Cardiac ventricle fibroblast (primary cell): ENCODE measurements around a stretch of chr12.

DNA sequence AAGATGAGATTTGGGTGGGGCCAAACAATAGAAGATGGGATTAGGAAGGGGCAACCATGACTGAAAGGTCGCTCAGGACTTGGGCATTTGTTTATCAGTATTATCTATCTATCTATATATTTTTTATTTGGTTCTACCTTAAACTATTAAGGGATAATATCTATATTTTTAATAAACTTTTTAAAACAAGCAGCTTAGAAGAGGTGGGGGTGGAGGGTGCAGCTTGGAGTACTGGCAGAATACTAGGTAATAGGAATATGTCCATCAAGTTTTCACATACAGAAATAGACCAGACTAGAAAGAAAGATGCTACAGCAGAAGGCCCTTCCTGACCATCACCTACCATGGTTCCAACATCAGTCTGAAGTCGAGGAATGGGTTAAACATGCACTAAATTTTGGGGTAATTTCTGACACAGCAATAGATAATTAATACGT lies 50.5 kb downstream of the EID3 start:
- RAMPAGE, long total RNA, result no peak

- RAMPAGE, long total RNA, result no peak
Observed at GRCh38 chr12:104457043-104457924, 536 bp downstream of the CHST11 start.

GRCh38 chr12:104458212-104458773 lies 1.5 kb downstream of the CHST11 start:
- RAMPAGE, long total RNA, result no peak

DNA sequence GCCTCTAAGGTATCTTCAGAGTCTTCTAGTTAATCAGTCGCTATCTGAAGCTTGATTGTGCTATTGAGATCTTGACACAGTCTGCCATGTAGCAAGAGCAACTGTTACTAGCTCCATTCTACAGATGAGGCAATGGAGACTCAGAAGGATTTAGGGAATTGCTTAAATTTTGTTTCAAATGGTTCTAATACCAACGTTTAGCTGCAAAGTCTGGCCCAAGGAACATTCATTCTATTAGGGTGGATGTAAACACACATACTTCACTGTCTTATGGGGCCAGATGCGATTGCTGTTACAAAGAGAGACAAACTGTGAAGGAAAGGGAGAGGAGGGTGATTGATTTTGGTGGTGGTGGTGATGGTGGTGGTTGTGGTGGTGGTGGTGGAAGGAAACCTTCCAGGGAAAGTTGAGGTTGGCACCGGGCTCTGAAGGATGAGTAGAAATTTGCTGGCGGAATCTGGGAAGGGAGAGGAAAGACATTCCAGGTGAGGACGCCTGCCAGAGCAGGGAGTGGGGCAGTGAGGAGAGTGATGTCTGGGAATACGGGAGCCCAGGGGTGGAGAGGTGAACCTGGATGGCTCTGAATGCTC lies 15.8 kb downstream of the CHST11 start:
- RAMPAGE, long total RNA, result no peak

GRCh38 chr12:104490781-104491356 lies 34.1 kb downstream of the CHST11 start:
- RAMPAGE, long total RNA, result no peak

DNA sequence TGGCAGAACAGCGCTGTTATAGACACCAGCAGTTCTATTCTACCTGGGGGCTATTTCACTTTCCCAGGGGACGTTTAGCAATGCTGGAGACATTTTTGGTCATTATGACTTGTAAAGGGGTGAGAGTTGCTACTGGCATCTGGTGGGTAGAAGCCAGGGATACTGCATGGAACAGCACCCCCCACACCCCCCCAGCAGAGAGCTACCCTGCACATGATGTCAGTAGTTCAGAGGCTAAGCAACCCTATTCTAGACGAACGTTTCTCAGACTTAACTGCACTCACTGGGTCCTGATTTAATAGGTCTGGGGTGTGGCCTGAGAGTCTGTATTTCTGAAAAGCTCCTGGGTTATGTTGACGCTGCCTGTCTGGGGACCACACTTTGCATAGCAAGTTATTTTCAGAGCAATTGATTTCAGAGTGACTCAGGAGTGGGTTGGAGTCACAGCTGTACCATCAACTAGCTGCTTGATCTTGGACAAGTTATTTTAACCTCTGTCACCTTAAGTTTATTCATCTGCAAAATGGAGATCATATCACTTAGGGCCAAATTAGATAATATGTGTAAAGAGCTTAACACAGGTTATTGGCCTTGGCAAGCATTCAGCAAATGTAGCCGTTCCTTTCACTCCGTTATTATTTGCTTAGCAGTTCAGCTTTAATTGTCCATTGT lies 48.5 kb downstream of the CHST11 start:
- RAMPAGE, long total RNA, result no peak

DNA sequence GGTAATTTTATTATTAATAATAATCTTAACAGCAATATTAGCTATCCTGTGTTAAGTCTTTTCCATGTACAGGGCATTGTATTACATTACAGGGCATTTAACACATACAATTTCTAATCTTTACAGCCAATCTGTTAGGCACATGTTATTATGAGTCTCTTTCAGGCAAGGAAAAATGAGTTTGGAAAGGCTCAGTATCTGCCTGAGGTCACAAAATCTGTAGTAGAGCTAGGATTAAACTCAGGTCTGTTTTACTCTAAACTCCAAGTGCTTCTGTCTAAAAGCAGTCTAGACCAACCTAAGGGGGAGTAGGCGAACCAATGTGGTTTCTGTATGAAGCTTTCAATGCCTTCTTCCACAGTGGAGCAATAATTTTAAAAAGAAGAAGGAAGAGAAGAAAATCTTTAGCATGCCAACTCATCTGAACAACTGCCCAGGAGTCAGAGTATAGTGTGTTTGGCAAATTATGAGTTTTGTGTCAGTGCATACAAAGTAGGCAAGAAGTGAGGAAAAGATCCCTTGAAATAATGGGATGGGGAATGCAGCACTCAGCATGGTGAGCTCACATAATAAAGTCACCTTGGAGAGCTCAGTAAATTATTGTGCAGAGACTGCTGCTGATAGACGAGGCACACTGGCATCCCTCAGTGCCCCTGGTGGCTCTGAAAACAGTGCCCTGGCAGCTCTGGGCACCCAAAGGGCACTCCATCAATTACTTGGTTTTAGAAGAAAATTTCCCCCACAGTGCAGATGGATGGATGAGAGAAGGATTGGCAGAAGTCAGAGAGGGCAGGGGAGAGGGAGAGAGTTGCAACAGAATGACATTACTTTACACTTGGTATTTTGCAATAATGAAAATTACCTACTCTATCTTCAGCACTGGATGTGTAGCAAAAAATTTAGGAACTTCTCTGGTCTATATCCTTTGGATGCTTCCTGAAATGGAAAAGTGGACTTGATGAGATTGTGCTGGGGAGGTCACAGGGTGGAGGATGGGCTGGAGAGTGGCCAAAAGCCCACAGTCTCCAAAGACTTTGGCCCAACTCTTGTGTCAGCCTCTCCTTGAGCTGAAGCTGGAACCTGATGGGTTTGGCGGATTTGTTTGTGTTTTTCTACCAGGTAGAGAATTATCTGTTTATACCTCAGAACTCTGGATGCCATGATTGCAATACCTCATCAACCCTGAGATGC lies 192.9 kb downstream of the CHST11 start:
- RAMPAGE, long total RNA, result no peak

GRCh38 chr12:104695440-104696266 lies 238.9 kb downstream of the CHST11 start:
- RAMPAGE, long total RNA, result no peak

- RAMPAGE, long total RNA, result no peak
Observed at GRCh38 chr12:104855546-104856136, 102.4 kb downstream of the SLC41A2 start.

DNA sequence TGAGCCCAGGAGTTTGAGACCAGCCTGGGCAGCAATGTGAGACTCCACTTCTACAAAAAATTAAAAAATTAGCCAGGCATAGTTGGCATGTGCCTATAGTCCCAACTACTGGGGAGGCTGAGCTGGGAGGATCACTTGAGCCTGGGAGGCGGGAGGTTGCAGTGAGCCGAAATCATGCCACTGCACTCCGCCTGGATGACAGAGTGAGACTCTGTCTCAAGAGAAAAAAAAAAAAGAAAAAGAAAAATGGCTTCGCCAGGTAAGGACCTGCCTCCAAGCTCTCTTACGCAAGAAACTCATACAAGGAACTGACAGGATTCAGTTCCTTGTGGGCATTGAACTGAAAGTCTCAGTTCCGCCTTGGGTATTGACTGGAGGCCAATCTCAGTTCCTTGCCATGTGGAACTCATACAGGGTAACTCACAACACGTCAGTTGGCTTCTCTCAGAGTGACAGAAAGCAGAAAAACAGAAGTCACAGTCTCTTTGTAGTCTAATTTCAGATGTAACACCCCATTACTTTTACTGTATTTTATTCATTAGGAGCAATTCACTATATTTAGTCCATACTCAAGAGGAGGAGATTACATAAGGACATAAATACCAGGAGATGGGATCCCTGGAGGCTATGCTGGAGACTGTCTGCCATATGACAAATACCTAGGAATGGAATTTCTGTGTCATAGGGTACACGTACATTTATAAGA lies 11.5 kb upstream of the NOPCHAP1 start:
- RAMPAGE, long total RNA, result no peak

DNA sequence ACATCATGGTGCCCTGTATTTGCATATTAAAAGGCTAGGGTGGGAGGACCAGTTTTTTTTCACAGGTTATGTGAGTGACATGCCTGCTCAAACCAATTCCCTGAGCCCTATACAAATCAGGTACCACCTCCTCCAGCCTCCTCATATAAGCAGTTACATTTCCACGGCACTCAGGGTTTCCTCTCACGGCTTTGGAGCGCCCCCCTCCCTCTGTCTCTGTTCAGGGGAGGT lies 6.2 kb upstream of the ALDH1L2 start:
- RAMPAGE, long total RNA, result no peak

DNA sequence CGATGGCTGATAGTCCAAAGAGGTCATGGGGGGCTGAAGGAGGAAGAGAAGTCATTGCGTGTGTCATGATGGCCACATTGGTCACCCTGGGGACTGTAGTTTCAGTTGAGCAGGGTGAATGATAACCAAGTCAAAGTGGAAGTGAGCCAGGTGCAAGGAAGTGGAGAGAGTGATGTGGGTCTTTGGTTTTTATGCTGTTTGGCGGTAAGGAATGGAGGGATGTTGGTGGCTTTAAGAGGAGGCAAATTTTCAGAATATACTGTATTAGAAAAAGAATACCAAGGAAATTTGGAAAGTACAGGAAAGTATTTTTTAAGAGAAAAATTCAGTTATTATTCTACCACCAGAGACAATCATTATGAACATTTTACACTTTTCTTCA lies 21.7 kb downstream of the C12orf75 start:
- RAMPAGE, long total RNA, result no peak

- RAMPAGE, long total RNA, result no peak
Observed at GRCh38 chr12:105353224-105353758, 22.8 kb downstream of the C12orf75 start.

DNA sequence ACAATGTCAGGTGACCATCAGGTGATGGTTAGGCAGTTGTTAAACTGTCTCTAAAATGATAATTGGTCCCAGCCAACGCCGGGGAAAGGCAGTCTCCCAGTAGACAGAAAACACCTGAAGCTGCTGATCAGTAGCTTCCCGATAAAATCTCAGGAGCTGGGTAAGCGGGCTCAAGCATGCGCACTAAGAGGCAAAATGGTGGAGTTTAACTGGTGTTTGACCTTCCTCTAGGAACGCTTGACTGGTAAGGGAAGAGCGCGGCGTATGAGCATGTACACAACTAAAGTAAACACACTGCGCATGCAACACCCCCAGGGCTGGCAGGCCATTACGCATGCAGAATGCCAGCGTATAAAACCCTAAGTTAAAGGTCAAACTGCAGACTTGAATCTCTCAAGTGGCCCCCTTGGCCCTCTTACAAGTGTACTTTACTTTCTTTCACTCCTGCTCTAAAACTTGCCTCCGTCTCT lies 113.5 kb downstream of the C12orf75 start:
- RAMPAGE, long total RNA, result no peak

- RAMPAGE, long total RNA, result no peak
Observed at GRCh38 chr12:105741629-105742192, 397.0 kb downstream of the NUAK1 start.

DNA sequence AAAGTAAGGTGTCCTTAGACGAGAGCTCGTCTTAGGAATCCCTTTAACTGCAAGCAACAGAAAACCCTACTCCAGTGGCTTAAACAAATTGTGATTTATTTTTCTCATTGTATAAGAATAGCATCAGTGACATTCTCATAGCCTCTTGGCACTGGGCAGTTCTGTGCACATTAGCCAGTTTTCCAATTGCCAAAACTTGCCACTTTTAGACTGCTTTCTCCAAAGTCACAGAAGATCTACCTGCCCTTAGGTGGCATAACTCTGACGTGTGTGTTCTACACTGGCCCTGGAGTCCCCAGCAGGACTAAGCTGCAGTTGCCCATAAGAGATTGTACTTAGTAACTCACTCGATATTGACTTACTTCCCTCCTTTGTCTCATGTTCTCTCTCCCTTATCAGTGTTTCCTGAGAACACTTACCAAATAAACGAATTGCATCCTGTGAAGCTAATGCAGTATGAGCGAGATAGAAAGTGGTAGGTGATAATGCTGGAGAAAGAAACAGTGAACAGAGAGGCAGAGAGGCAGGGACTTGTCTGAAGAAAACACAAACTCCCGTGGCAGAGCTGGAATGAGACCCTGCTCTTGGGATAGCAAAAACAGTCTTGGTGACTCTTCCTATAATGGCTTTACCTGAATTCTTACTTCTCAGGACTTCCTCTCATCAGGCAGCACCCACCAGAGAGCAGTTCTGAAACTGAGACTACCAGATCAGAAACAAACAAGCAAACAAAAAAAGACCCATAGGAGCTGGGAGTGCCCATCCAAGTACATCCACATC lies 117.2 kb downstream of the NUAK1 start:
- RAMPAGE, long total RNA, result no peak

GRCh38 chr12:106080354-106080777 lies 58.4 kb downstream of the NUAK1 start:
- RAMPAGE, long total RNA, result no peak

GRCh38 chr12:106083867-106084346 lies 54.8 kb downstream of the NUAK1 start:
- RAMPAGE, long total RNA, result no peak

GRCh38 chr12:106090946-106091834 lies 47.6 kb downstream of the NUAK1 start:
- RAMPAGE, long total RNA, result no peak

- RAMPAGE, long total RNA, result no peak
Observed at GRCh38 chr12:106108210-106108743, 30.5 kb downstream of the NUAK1 start.